Ishikawa (cell line): ENCODE results near the gene DPPA2.

- RRBS = no CpG with 5 or more reads among the region's 6 CpGs
Observed at GRCh38 chr3:102195179-102196018, 239.4 kb upstream of the ZPLD1 start.

GRCh38 chr3:104127691-104128393, 1238.9 kb upstream of the ALCAM start:
- RRBS = no CpG with 5 or more reads among the region's 3 CpGs

DNA sequence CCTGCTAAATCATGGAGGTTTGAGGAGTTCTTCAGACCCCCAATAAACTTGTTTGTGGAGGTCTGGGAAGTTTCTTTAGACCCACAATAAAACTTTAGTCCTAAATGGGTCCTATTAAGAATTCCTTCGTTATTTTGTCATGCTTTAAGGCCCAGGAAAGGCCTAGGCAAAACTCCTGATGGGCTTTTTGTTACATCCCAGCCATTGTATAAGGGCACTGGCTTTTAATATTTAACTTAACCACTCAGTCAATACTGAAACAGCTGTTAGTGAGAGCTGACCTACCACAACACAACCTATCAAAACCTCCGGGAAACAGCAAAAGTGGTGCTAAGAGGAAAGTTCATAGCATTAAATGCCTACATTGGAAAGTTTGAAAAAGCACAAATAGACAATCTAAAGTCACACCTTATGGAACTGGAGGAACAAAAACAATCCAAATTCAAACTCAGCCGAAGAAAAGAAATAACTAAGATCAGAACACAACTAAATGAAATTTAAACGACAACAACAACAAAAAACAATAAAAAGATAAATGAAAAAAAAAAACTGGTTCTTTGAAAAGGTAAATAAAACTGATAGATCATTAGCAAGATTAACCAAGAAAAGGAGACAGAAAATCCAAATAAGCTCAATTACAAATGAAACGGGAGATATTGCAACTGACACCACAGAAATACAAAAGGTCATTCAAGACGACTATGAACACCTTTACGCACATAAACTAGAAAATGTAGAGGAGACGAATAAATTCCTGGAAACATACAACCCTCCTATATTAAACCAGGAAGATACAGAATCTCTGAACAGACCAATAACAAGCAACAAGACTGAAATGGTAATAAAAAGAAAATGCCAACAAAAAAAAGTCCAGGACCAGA, 39.7 kb downstream of the ALCAM start:
- RRBS = no CpG with 5 or more reads among the region's 8 CpGs

DNA sequence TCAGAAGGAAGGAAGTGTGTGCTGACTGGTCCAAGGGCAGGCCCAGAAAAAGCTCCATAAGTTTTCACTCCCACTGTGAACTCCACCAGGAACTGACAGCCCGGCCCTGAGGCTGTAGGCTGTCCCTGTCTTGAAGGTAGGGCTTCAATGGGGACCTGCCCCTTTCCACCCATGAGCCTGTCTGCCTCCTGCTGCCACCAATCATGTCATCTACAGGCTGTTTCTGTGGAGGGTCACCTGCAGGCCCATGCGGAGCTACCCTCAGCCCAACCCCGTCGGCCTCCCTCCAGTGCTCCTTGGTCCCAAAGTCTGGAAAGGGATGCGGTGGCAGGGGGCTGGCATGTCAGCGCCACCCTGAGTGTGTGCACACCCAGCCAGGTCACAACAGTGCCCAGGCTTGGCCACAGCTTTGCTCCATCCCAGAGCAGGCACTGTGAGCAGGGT, 109.5 kb downstream of the CBLB start:
- RRBS = no CpG with 5 or more reads among the region's 6 CpGs

- RRBS = no CpG with 5 or more reads among the region's 4 CpGs
Observed at GRCh38 chr3:105784652-105785294, 84.0 kb downstream of the CBLB start.

DNA sequence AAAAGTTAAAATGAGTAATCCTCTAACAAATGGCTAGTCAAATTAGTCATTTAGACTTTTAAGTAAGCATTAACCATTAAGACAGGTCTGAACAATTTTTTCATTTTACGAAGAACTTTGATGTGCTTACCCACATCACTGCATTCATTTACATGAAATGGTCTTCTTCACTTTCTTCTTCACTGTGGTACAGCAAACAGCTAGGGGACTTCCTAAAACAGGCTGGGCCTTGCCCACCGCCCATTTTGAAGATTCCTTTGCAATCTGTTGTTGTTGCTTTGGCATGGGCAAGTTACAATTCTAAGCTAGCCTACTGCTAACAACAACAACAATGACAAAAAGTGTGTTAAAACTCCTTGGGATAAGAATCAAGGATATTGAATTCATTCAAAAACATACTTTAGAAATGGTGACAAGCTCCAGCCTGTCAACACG, 67.4 kb downstream of the CBLB start:
- RRBS = no CpG with 5 or more reads among the region's 3 CpGs

DNA sequence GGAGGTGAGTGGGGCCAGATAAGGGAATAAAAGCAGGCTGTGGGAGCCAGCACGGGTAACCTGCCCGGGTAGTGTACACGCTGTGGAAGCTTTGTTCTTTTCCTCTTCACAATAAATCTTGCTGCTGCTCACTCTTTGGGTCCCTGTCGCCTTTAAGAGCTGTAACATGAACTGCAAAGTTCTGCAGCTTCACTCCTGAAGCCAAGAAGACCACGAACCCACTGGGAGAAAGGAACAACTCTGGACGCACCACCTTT, 732.9 kb upstream of the CCDC54 start:
- RRBS = no CpG with 5 or more reads among the region's 6 CpGs

GRCh38 chr3:106912857-106913786, 464.1 kb upstream of the CCDC54 start:
- RRBS = no CpG with 5 or more reads among the region's 15 CpGs

- RRBS = no CpG with 5 or more reads among the region's 3 CpGs
Observed at GRCh38 chr3:107124690-107125412, 252.4 kb upstream of the CCDC54 start.

GRCh38 chr3:107927308-107928184, 163.3 kb downstream of the CD47 start:
- RRBS = 2% methylated on average over 33 of the region's 58 CpGs

- RRBS = no CpG with 5 or more reads among the region's 13 CpGs
Observed at GRCh38 chr3:108588991-108589253, 316 bp downstream of the CIP2A start.

DNA sequence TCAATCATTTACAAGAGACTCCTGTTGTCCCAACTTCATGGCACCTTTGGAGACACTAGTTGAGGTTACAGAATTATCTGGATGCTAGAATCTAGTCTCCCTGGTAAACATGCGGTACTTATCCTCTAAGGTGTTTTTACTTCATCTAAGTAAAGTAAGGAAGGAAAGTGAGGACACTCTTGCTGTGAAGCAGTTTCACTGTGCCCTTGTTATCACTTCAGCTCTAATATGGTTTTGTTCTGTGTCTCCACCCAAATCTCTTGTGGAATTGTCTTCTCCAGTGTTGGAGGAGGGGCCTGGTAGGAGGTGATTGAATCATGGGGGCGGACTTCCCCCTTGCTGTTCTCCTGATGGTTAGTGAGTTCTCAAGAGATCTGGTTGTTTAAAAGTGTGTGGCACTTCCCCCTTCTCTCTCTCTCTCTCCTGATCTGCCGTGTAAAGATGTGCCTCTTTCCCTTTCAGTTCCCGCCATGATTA, 33.3 kb downstream of the RETNLB start:
- RRBS = no CpG with 5 or more reads among the region's 4 CpGs

DNA sequence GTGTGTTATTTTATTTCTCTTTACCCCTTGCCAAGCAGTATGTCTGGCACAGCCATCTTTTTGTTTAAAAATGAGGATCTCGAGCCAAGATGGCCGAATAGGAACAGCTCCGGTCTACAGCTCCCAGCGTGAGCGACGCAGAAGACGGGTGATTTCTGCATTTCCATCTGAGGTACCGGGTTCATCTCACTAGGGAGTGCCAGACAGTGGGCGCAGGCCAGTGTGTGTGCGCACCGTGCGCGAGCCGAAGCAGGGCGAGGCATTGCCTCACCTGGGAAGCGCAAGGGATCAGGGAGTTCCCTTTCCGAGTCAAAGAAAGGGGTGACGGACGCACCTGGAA, 7.9 kb downstream of the RETNLB start:
- RRBS = no CpG with 5 or more reads among the region's 19 CpGs

DNA sequence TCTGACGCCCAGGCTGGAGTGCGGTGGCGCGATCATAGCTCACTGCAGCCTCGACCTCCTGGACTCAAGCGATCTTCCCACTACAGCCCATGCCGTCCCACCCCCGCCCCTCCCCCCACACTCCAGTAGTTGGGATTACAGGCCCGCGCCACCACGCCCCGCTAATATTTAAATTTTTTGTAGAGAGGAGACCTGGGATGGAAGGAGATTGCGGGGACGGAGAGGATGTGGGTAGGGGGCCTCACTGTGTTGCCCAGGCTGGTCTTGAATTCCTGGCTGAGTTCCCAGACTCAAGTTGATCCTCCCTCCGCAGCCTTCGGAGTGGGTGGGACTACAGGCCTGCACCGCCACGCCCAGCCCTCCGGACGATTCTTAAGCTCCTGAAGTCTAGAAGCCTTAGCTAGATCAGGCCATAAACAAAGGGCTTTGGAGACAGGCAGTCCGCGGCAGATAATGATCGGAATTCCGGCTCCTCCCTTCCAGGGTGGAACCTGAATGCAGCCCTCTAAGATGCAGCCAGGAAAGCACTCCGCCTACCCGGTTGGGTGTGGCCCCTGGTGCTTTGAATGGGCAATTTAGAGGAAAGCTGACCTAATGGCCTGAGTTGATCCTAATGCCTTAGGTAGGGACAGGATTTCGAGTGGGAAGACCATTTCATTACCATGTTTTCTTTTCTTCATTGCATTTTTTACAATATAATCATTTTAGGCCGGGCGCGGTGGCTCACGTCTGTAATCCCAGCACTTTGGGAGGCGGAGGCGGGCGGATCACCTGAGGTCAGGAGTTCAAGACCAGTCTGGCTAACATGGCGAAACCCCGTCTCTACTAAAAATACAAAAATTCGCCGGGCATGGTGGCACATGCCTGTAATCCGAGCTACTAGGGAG, at the start of gene DPPA2:
Gene DPPA2, minus strand, starts transcription at position 426 of the 887 bp plus-strand sequence.
- RRBS = 80% methylated on average over 8 of the region's 39 CpGs

GRCh38 chr3:110311393-110311742, 760.2 kb upstream of the NECTIN3 start:
- RRBS = no CpG with 5 or more reads among the region's 2 CpGs

DNA sequence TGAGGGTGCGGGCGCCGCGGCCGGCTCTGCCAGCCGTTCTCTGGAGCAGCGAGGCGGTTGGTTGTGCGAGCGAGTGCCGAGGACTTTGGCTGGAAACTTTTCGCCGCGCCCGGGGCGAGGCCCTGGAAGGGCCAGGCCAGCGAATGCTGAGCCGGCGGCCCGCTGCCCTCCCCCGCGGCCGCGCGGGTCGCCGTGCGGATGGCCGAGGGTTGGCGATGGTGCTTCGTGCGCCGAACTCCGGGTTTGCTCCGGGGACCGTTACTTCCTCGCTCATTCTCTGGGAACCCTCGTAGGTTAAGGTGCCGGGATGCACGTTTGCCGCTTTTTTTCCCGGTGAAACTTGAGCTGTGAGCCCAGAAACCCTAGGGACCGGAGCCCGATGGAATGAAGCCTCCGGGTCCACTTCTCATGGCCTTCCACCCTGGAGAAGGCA, 622 bp downstream of the NECTIN3 start:
- RRBS = 1% methylated on average over 32 of the region's 45 CpGs

- RRBS = no CpG with 5 or more reads among the region's 4 CpGs
Observed at GRCh38 chr3:111616497-111616898, 21.4 kb upstream of the ZBED2 start.